Neural progenitor cell (in vitro differentiated cells): ENCODE data around the gene LIMCH1.

- RAMPAGE, long total RNA, result no peak
Measured at GRCh38 chr4:40515752-40516195, 113.9 kb downstream of the RBM47 start.

GRCh38 chr4:40577637-40578297 is 51.9 kb downstream of the RBM47 start:
- RAMPAGE, long total RNA, result no peak

- RAMPAGE, long total RNA, result no peak
Measured at GRCh38 chr4:40718913-40719413, 30.8 kb upstream of the NSUN7 start.

DNA sequence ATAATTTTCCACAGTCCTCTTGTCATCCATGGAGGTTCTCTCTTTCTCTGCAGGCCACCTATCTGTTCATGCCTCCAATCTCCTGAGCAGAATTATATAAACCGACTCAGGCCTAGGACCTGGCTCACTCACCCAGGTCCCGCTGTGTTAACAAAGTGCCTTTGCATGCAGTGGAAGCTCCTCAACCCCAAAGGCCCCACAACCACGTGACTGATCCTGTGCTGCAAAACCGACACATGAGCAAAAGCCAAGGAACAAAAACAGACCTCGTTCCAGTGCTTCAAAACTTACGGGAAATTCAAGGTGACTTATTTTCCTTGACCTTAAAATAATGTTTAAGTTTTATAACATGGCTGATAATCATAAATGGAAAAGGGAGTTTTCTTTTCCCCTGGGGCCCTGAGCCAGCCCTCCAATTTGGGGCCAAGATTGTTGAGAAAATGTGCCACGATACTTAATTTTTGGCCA is 94.1 kb downstream of the APBB2 start:
- RAMPAGE, long total RNA, result no peak

- RAMPAGE, long total RNA, result no peak
Measured at GRCh38 chr4:41213124-41213778, 1.1 kb downstream of the APBB2 start.

DNA sequence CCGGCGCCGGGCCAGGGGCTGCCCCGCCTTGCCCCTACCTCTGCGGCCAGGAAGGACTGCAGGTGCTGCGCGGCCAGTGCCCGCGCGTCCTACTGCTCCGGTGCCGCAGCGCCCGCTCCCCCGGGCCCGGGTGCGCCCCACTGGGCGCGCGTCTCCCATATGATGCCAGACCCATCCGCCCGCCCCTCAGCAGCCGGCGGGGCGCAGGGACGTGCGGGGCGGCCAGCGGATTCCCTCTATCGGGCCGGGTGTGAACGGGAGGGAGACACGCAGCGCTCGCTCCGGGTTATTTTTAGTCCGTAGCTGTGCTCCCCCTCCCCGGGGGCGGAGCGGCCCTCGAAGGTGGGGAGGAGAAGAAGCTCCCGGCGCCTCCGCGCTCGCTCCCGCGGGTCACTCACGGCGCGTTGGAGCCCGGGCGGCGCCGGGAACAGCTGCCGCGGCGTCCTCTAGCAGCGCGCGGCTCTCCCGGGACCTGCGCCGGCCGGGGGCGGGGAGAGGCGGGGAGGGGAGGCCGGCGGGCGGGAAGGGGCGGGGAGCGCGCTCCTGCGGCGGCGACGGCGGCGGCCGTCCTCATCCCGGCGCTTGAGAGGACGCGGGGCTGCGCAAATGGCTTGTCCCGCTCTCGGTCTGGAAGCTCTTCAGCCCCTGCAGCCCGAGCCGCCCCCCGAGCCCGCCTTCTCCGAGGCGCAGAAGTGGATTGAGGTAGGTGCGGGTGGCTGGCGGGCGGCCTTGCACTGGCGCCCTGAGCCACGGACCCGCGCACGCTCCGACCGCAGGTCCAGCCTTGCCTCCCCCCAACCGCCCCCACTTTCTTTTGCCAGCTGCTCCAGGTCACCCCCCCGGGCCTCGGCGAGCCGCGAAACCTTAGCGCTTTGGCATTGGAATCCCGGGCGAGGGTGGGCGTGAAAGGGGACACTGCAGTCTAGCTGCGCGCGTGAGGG is 103.8 kb downstream of the UCHL1 start:
- RAMPAGE, long total RNA, result no peak

GRCh38 chr4:41537826-41538641 is at the start of gene LIMCH1:
Gene LIMCH1, plus strand, starts transcription at chr4:41538157.
- RAMPAGE, long total RNA, result no peak

DNA sequence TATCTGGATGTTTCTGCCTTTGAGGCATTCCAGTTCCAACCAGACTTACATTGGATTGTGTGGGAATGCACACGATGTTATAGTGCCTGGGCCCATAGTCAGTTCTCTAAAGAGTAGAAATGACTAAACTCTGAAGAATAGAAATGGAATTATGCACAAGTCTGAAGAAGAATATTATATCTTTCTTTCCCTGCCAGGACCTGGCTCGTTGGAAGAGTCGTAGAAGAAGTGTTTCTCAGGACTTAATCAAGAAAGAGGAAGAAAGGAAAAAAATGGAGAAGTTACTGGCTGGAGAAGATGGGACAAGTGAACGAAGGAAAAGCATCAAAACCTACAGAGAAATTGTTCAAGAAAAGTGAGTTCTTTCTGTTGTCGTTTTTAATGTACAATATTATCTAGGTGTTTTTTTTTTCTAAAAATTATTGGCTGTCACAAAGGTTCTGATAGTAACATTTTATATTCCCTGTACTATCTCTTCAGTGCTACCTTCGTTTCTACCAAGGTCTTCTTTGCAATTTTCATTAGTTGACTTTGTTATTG is 102.5 kb downstream of the PHOX2B start:
- RAMPAGE, long total RNA, result no peak

GRCh38 chr4:42398723-42399483 is 1.6 kb downstream of the SHISA3 start:
- RAMPAGE, long total RNA, result no peak

DNA sequence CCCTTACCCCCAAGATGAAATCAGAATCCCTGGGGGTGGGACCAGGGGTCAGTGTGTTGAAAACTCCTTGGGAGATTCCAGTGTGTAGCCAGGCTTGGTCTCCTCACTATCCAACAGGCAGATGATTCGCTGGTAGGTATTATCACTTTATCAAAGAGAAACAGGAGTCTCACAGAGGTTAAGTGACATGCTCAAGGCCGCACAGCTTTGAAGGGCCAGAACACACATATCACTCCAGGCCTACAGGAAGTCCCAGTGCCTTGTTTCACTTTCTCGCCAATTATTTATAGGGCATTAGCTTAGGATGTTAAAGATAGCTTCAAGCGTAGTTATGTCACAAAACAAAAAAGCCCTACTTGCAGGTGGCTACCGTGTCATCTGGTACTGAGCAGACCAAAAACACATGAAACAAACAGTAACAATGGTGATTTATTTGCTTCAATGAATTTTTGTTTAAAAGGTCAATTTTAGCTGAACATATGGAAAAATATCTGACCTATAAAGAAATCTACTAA is 13.2 kb downstream of the ATP8A1 start:
- RAMPAGE, long total RNA, result no peak

DNA sequence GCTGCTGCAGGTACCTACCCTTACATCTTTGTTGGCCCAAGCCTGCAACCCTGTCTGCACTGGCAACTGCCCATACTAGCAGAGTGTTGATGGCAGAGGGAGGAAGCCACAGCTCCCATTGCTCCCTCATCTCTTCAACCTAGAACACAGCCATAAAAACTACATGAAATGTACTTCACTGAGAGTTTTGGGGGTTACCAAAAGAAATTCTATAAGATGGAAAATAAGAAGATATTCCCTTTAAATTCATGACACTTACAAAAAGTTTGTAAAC is 15.0 kb upstream of the ATP8A1 start:
- RAMPAGE, long total RNA, result no peak

GRCh38 chr4:43846774-43847102 is 601.9 kb downstream of the KCTD8 start:
- RAMPAGE, long total RNA, result no peak

DNA sequence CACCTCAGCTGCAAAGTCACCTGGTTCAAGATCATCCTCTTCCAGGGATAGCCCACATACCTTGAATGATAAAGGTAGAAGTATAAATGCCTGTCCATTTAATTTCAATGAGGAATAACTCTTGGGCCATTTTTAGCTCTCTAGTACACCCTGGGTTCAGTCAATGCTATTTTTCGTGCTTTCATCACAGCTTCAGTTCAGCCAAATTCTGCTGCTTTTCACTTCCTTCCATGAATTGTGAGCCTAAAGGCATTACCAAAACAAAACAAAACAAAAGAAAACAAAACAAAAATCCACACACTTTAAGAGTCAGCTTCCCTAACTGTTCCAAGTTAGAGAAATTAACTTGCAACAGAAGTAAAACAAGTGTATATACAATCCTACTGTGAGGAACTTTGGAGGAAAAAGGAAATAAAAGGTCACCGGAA is 423.2 kb downstream of the KCTD8 start:
- RAMPAGE, long total RNA, result no peak

DNA sequence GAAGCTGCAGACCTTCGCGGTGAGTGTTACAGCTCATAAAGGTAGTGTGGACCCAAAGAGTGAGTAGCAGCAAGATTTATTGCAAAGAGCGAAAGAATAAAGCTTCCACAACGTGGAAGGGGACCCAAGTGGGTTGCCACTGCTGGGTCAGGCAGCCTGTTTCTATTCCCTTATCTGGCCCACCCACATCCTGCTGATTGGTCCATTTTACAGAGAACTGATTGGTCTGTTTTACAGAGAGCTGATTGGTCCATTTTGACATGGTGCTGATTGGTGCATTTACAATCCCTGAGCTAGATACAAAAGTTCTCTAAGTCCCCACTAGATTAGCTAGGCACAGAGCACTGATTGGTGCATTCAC is 647.1 kb downstream of the GABRG1 start:
- RAMPAGE, long total RNA, result no peak

GRCh38 chr4:46992923-46993286 is 476 bp downstream of the GABRA4 start:
- RAMPAGE, long total RNA, result no peak

- RAMPAGE, long total RNA, result no peak
Measured at GRCh38 chr4:47706069-47706490, 131.8 kb downstream of the CORIN start.

- RAMPAGE, long total RNA, result no peak
Measured at GRCh38 chr4:47914775-47914924, 267 bp upstream of the NFXL1 start.

GRCh38 chr4:48108540-48109142 is 25.4 kb downstream of the TXK start:
- RAMPAGE, long total RNA, result no peak

- RAMPAGE, long total RNA, result no peak
Measured at GRCh38 chr4:48127369-48128542, 6.3 kb downstream of the TXK start.

DNA sequence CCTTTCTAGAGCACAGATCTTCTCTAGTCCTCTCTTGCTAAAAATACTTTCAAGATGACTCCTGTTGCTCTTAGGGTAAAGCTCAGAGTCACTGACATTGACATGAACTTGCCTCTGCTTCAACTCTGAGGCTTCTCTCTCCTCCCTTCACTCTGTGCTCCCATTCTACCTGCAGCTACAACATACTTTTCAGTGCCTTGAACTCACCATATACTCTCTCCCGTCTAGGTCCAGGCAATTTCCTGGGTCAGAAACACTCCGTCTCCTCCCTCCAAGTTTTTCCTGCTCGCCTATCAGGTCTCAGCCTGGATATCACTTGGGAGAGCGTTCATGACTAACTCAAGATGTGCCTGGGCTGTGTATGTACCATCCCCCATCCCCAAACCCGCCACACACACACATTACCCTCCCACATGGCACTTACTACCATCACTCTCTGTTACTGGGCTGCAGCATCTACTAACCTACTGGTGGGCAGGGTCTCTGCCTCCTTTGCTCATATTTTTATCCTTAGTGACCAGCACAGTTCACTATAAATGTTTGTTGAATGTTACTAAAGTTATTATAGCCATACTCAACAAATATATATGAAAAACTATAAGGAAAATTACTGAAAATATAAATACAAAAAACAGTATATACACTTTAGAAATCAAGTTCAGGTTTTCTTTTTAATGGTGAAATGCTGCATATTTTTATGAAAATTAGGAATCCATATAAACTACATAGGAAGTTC is 16.2 kb upstream of the TXK start:
- RAMPAGE, long total RNA, result no peak